UCH-1 (cell line): ENCODE data around the genes MXD3 and HNRNPAB.

- RRBS = 2% methylated on average over 38 of the region's 92 CpGs
Measured at GRCh38 chr5:177311558-177312719, at the start of gene MXD3. TSS of gene MXD3 (minus strand) at chr5:177311898.

DNA sequence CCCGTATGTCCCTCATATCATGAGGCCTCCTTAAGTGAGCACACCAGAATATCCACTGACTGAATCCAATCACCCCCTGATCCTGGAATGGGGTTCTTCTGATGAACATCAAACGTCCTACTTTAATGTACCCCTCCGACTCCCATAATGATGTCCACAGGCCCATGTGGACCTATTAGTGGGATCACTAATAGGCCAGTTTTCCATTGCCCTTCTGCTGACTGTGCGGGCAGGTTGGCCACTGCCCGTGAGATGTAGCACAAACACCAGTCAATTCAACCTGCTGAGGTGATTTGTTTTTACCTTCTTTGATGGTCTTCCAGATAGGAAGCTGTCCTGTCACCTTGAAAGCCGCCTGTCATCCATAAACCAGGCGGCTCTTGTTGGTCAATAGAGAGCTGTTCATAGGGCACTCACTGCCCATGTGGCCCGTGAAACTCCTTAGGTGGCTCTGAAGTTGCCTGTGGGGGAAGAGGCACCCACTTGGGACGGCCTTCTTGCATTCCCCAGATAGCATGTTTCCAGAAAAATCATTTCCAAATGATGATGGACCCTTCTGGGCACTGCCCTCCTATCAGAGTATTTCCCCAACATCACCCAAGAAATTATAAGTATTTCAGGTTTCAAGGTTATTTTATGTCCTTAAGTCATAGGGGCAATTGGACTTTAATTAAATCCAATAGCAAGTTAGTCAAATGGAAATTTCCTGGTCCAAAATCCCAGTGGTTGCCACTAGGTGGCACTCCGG, 5.8 kb upstream of the MXD3 start:
- RRBS = no CpG with 5 or more reads among the region's 10 CpGs

DNA sequence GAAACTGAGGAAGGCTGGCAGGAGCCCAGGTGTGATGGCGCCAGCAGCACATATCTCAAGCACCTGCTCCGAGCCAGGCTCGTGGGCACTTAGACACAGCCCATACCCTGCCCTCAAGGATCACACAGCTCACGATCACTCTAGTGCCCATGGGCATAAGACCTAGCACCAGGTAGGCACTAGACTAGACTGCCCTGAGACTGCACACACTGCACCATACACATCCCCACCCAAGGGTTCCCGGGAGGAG, 659 bp downstream of the F12 start:
- RRBS = no CpG with 5 or more reads among the region's 5 CpGs

- RRBS = no CpG with 5 or more reads among the region's 6 CpGs
Measured at GRCh38 chr5:177425306-177425544, 1.3 kb upstream of the GRK6 start.

DNA sequence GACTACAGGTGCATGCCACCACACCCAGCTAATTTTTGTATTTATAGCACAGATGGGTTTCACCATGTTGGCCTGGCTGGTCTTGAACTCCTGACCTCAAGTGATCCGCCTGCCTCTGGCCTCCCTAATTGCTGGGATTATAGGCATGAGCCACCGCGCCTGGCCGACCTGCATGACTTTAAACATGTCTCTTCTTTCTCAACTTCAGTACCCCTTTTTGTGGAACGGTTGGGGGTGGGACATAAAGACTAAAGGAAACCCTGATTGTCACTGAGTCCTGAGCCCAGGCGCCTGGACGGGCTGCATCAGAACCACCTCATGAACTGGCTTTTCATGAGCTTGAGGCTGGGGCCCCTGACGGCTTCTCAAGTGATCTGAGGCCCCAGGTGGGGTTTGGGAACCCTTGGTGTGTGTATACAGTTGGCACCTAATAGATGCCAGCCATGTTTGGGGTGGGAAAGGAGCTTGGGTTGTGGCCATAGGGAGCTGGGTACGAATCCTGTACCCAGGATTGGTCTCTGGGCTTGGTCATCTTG, 2.1 kb downstream of the GRK6 start:
- RRBS = no CpG with 5 or more reads among the region's 9 CpGs

- RRBS = no CpG with 5 or more reads among the region's 2 CpGs
Measured at GRCh38 chr5:177444086-177444492, 2.5 kb upstream of the PRR7 start.

GRCh38 chr5:177454095-177454359, 7.4 kb downstream of the PRR7 start:
- RRBS = 9% methylated on average over 13 of the region's 23 CpGs

- RRBS = 74% methylated on average over 2 of the region's 17 CpGs
Measured at GRCh38 chr5:177458248-177458778, 11.7 kb downstream of the PRR7 start.

DNA sequence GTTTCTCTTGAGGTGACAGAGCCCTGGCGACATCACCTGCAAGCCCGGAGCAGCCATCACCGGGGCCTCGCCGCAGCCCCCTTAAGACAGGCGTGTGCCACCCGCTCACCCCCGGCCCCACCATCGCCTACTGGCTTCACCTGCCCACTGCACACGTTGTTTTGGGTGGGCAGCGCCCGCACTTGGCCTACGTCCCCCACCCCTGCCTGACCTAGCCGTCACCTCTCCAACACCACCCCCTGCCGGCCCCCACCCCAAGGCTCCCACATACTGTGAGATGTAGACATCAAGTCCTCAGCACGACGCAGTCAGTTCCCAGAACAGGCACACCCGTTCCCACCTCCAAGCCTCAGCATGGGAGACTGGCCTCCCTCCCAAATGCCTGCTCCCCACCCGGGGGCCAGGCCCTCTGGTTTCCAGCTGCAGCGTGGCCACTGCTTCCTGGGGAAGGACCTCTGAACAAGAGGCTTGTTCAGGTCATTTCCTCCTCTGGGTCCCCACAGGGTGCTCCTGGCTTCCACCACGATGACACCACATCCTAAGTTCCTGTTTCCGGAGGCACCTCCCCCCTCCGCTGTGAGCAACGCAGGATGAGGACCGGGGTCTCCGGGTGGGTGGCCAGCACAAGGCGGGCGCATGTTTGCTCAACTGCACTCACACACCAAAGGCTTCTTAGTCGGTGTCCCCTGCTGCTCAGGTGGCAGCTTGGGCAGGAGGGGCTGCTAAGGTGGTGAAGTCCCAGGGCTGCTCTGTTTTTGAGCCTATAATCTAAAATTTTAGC, 11.3 kb downstream of the DBN1 start:
- RRBS = 89% methylated on average over 10 of the region's 29 CpGs

DNA sequence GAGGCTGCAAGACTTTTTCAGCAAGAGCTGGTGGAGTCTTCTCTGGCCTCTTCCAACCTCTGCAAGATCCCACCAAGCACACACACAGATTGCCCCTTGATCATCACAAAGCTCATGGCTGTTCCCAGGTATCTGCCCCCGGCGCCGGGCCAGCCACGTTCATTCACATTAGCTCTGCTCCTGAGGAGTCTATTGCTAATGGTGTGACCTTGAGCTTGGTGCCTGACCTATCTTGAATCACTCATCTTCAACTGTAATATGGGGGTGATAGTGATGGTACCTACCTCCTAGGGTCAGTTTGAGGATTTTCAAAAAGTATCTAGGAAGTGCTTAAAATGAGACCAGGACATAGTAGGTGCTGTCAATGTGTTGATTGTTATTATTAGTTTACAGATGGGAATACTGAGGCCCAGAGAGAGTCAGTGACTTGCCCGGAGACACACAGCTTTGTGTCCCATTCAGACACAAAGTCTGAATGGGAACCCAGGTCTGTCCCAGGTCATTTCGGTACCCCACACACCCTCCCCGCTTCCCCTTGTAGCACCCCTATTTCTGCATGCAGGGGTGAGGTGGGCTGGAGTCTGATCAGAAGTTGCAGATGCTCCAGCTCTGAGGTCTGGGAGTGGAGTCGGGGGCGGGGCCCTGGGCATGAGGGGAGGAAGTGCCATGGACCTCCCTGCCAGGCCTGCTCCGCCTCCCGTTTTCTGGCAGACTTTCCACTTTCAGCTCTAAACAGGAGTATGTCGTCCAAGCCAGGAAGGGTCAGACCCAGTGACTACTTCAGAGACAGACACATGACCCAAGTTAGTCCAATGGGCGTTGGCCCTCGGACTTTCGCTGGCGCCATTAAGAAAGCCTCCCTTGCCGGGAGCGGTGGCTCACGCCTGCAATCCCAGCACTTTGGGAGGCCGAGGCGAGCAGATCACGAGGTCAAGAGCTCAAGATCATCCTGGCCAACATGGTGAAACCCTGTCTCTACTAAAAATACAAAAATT, 3.1 kb upstream of the DBN1 start:
- RRBS = no CpG with 5 or more reads among the region's 22 CpGs

GRCh38 chr5:177516448-177516859, 307 bp downstream of the DDX41 start:
- RRBS = 2% methylated on average over 11 of the region's 37 CpGs

GRCh38 chr5:178068067-178068789, 45.1 kb upstream of the N4BP3 start:
- RRBS = no CpG with 5 or more reads among the region's 5 CpGs

- RRBS = no CpG with 5 or more reads among the region's 20 CpGs
Measured at GRCh38 chr5:178077922-178078852, 35.1 kb upstream of the N4BP3 start.

DNA sequence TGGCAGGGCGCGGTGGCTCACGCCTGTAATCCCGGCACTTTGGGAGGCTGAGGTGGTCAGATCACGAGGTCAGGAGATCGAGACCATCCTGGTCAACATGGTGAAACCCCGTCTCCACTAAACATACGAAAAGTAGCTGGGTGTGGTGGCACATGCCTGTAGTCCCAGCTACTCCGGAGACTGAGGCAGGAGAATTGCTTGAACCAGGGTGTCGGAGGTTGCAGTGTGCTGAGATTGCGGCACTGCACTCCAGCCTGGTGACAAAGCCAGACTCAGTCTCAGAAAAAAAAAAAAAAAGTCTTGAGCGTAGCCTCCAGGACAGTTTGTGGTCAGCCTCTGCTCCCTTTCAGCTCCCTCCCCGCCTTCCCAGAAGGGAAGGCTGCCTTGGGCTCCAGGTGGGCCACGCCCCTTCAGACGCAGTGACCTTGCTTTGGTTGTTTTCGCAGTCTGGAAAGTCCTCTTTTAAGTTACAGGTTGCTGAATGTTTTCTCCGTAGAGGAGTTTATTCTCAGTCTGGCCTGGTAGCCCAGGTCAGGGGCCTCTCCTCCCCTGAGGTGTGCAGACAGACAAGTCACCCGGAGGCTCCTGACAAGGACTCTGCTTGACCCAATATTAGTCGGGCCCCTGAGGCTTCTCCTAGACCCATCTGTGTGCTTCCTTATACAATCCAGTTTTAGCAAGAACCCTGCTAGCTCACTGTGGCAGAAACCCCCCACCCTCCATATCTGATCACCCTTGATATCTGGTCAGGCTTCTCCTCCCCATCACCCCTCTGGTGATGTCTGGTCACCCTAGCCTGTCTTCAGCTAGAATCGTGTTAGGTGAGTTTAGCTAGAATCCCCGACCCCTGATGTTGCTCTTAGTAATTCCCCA, 31.7 kb upstream of the N4BP3 start:
- RRBS = no CpG with 5 or more reads among the region's 21 CpGs

- RRBS = 42% methylated on average over 4 of the region's 23 CpGs
Measured at GRCh38 chr5:178120853-178121408, 7.6 kb downstream of the N4BP3 start.

DNA sequence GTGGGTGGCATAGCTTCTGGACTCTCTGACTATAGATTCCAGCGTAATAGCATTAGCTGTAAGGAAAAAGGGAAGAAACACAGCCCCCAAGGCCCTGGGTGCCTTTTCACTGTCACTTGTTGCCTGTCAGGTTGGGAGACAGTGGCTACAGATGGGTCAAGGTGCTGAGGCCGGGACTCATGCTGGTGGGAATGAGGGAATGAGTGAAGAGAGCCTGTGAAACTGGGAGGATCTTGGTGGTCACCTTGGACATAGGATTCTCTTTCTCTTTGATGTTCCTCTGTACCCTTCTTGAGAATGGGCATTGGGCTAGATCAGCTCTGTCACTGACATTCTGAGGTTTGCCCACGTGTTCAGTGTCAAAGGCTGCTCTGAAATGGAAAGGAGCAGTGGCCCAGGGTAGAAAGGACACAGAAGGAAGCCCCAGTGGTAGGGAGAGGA, 5.6 kb downstream of the RMND5B start:
- RRBS = no CpG with 5 or more reads among the region's 3 CpGs

- RRBS = no CpG with 5 or more reads among the region's 12 CpGs
Measured at GRCh38 chr5:178146989-178147645, 6.6 kb downstream of the NHP2 start.

DNA sequence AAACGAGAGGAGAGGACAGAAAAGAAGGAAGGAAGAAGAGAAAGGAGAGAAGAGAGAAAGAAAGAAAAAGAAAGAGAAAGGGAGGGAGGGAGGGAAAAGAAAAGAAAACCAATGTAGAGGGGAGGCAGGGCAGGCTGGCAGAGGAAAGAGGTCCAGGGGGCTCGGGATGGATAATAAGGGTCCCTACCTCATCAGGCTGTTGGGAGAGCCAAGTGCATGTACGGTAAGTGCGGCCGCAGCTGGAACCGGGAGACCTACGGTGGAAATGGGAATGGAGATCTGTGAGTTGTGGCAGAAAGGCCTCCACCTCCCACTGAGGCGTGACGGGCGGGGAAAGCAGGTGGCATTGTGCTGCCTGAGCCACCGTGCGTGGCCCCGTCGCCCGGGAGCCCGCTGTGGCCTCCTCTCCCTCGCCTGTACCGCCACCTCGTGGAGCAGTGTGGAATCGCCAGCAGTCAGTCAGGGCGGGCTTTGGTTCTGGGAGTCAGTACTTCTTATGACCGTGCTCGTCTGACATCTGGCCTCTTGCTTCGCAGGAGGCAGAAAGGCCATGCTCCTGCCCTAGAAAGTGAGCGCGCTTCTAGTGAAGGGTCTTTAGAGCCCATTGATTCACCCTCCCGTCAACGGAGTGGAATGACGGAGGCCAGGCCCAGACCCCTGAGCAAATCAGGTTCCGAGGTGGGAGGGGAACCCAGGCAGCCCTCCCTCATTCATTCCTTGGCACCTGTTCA, 10.4 kb upstream of the NHP2 start:
- RRBS = no CpG with 5 or more reads among the region's 30 CpGs

DNA sequence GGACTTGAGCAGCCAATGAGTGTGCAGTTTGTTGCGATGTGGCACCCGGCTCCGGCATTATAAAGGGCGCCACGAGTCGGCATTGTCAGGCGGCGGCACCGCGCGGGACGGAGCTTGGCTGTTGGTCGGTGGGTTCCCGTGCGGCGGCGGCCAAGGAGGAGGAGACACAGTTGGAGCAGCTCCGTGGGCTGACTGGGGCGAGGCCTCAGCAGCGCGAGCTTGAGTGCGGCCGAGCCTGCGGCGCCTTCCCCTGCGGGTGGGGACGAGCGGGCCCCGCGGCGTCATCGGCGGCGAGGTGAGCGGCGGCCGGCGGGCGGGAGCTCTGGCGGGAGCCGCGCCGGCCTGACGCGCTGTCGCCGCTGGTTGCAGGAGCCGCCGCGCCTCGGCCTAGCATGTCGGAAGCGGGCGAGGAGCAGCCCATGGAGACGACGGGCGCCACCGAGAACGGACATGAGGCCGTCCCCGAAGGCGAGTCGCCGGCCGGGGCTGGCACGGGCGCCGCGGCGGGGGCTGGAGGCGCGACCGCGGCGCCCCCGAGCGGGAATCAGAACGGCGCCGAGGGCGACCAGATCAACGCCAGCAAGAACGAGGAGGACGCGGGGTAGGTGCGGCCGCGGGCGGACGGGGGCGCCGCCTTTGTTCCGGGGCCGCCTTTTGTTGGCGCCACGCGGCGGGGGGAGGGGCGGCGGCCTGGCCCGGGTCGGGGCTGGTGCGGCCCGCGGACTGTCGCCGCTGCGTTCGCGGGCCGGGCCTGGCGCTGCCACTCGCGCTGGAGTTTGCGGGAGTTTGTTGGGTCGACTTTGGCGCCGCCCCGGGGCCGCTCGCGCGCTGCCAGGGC, at the start of gene HNRNPAB:
TSS of gene HNRNPAB (plus strand) at position 88 of the 838 bp plus-strand sequence.
- RRBS = 2% methylated on average over 31 of the region's 123 CpGs

- RRBS = no CpG with 5 or more reads among the region's 4 CpGs
Measured at GRCh38 chr5:178413968-178414435, 176.2 kb downstream of the COL23A1 start.